Mesenchymal stem cell of the bone marrow (primary cell): ENCODE data around the gene PIN4.

- CAGE, long polyA plus RNA: no peak
Observed at GRCh38 chrX:72079487-72080441, 101.8 kb upstream of the PIN4 start.

GRCh38 chrX:72131442-72132328 lies 49.9 kb upstream of the PIN4 start:
- CAGE, long polyA plus RNA: no peak

- CAGE, long polyA plus RNA: no peak
Observed at GRCh38 chrX:72180871-72182163, at the start of gene PIN4. PIN4 (plus strand) TSS chrX:72181757.

GRCh38 chrX:72337921-72338442 lies 32.3 kb upstream of the CITED1 start:
- CAGE, long polyA plus RNA: no peak

- CAGE, long polyA plus RNA: no peak
Observed at GRCh38 chrX:72347411-72347763, 41.7 kb upstream of the CITED1 start.

GRCh38 chrX:72422167-72423020 lies 116.7 kb upstream of the CITED1 start:
- CAGE, long polyA plus RNA: no peak

DNA sequence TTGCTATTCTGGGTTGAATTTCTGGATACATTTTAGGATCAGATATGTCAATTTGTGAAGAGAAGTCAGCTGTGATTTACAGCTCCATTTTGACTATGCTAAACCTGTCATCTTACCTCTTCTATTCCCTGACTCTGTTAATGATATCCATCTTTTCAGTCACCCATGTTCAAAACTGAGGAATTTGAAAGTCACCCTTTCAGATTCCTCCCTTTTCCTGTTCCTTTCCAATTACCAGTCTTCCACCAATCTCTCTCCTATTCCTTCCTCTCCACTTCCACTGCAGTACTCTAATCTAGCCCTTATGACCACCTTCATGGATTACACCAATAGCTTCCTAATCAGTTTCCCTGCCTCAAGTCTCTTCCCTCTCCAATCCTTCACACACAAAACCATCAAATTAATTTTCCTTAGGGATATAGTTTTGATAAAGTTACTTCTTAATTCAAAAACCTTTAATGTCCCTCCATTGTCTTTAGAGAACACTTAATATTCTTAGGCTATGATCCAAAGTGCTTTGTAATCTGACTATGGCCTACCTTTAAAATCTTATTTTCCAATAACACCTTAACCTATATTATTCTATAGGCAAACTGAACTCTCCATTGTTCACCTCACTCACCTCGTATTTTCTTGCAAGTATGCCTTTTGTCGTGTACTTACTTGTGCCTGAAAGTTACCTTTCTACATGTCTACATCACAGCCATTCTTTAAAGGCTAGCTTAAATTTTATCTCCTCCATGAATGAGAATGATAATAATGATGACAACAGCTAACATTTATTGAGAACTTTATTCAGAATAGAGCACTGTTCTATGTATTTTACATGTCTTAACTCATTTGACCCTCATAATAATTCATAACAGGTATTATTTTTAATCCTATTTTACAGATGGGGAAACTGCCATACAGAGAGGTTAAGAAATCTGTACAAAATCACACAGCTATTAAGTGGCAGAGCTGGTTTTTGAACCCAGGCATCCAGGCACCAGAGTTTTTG lies 99.7 kb downstream of the HDAC8 start:
- CAGE, long polyA plus RNA: no peak

DNA sequence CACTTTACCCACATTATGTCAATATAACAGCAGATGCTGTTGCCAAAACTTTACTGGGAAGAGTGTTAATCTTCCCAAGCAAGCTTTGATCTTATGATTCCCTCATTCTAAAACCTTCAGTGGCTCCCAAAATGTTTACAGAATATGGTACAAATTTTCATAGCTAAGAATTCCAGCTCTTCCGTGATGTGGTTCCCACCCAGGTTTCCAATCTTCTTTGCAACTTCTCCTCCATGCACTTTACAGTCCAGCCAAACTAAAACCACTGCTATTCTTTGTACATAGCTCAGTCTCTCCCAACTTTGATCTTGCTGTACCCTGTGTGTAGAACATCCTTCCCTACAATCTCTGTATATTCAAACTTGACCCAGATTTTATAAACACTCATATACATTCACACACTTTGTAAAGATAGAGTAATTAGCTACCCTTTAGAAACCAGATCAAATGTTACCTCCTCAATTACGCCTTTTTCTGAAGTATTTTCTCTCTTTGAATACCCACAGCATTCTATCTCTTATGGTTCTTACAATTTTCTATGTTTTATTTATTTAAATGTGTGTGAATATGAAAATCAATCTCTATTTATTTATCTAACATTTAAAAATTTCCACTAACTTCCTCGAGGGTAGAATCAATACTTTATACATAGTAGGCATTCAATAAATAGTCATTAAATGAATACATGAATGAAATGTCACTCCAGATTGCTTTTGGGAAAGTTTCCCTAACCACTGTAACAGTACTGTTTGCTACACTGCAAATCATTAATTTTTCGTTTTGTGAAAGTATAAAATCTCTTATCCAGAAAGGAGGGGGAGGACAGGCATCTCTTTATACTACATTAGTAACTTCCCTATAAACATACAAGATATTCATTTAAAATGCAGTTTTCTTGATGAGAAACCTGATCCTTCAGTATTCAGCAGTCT lies 98.7 kb downstream of the HDAC8 start:
- CAGE, long polyA plus RNA: no peak

- CAGE, long polyA plus RNA: no peak
Observed at GRCh38 chrX:73127679-73127951, 48.3 kb upstream of the PABPC1L2A start.

GRCh38 chrX:73850896-73852039 lies 288.3 kb downstream of the CHIC1 start:
- CAGE, long polyA plus RNA: no peak

- CAGE, long polyA plus RNA: no peak
Observed at GRCh38 chrX:74045109-74045421, 258.9 kb upstream of the ZCCHC13 start.

GRCh38 chrX:74536182-74537077 lies 78.0 kb downstream of the RLIM start:
- CAGE, long polyA plus RNA: no peak

GRCh38 chrX:74794478-74794816 lies 130.8 kb downstream of the NEXMIF start:
- CAGE, long polyA plus RNA: no peak

GRCh38 chrX:75004640-75005023 lies 79.4 kb upstream of the NEXMIF start:
- CAGE, long polyA plus RNA: no peak

DNA sequence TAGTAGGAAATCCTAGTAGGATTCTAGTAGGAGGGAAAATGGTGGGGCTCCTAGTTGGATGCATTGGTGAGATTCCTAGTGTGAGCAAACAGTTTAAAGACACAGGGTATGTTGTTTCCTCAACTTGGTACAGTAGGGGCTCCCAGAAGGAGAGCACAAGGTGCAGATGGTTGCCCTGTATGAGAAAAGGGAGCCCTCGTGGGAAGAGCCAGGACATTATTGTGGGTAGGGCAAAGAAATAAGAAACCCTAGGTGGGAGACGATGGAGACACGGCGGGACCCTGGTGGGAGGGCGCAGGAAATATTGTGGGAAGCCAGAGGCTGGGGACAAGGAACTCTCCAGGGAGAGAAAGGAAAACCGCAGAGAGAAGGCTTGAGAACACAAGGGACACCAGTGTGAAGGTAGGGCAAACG lies 404 bp downstream of the ZDHHC15 start:
- CAGE, long polyA plus RNA: no peak

DNA sequence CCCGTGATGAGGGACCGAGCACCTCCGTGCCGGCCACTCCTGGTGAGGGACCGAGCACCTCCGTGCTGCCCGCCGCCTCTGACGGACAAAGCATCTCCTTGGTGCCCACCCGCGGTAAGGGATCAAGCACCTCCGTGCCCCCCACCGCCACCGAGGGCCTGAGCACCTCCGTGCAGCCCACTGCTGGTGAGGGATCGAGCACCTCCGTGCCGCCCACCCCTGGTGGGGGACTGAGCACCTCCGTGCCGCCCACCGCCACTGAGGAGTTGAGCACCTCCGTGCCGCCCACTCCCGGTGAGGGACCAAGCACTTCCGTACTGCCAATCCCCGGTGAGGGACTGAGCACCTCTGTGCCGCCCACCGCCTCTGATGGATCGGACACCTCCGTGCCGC lies 1.2 kb downstream of the MAGEE1 start:
- CAGE, long polyA plus RNA: no peak

GRCh38 chrX:77635811-77636208 lies 150.2 kb downstream of the ATRX start:
- CAGE, long polyA plus RNA: no peak

DNA sequence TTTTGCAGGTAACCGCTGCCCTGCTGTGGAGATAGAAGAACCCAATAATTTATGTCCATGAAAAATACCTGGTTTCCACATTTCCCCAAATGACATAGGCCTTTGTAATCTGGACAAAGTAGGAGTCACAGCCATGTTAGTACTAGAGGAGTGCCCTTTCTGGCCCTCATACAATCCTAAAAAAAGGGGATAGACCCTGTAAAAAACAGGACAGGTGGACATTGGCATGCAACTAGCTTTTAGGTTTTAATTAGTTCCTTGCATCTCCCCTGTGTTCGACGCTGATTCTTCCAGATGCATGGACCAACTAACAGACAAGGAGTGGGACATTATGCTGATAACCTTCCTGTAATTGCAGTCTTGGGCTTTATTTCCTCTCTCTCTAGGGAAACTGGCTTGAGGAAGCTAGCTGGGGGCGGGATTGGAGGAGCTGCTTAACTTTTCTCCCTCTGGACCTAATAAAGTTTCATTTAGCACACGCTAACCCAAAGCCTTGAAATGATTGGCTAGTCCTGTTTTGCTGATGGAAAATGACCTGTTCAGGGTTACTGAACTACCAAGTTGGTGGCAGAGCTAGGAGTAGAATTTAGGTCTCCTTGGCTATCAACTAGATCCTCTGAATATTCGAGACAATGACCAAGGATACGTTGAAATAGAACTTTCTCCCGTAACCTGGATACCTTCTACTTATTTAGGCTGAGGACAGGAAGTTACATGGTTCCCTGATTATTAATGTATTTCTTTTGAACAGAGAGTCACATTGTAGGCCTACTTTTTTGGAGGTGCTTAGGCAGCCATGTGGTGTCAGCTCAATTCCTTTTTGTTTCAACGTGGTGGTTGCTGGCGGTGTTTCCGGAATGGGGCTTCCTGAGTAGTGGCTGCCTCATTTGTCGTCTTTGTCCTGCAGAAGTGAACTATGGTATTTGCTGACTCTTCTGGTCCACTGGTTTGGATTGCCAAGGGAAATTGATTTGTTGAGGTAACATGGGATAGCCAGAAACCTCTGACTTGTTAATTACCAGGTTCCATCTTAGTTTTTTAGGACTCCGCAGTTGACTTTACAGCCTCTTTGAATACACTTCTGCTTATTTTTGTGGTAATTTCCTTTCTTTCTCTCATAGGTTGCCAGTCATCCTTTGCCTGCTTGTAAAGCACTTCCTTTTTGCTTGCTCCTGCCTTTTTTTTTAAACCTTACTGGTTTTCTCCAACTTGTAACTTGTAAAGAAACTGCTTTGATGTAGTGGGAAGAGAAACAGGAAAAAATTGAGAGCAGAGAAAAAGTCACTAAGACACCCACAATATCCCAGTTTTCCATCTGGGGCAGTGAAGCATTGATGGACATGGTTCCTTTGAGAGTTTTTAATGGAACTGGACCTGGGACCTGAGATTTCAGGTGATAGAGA lies 2.1 kb downstream of the PGK1 start:
- CAGE, long polyA plus RNA: no peak

- CAGE, long polyA plus RNA: no peak
Observed at GRCh38 chrX:78109507-78110142, 5.6 kb downstream of the PGK1 start.

DNA sequence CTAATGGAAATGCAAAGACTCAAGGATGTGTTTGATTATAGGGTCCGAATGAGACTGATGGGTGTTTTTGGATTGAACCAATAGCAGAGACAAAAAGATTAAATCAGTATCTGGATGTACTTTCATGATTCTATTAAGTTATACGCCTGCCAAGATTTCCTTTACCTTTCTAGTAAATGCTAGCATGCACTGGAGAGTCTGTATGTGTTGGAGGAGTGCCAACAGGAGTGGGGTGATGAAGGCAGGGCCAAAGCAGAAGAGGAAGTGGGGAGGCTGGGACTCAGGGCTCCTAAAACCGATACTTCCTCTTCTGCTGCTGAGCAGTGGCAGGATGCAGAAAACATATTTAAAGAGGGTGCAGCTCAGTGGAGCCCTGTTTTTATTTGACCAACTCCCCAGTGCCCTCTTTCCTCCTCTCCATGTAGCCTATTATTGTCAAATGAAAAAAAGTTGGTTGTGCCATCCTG lies 5.6 kb downstream of the CYSLTR1 start:
- CAGE, long polyA plus RNA: no peak